Astrocyte (in vitro differentiated cells and primary cell): ENCODE measurements around a stretch of chr20.

DNA sequence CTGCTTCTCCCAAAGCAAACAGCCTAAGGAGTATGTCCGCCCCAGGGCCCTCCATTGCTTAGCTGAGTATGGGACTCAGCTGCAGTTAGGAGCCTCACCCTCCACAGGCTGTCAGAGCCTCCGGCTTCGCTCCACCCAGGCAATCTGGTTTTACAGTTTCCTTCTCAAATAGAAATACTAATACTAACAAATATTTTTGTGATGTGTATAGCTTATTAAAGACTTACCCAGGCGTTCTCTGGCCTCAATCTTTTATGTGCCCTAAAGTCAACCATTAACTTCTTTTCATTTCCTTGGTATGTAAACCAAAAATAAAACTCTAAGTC is 17.7 kb downstream of the RIN2 start:
- PRO-cap = no peak
- RRBS, 2 experiments = no CpG with 5 or more reads among the region's 4 CpGs

- PRO-cap = no peak
- RRBS, 2 experiments = no CpG with 5 or more reads among the region's 4 CpGs
These were observed 43.3 kb upstream of the NAA20 start for GRCh38 chr20:19973779-19974333.

GRCh38 chr20:20002937-20004059 is 13.9 kb upstream of the NAA20 start:
- PRO-cap = no peak
- RRBS, 2 experiments = 38% methylated on average over 2 of the region's 27 CpGs; no CpG with 5 or more reads in 1 of the 2 experiments

DNA sequence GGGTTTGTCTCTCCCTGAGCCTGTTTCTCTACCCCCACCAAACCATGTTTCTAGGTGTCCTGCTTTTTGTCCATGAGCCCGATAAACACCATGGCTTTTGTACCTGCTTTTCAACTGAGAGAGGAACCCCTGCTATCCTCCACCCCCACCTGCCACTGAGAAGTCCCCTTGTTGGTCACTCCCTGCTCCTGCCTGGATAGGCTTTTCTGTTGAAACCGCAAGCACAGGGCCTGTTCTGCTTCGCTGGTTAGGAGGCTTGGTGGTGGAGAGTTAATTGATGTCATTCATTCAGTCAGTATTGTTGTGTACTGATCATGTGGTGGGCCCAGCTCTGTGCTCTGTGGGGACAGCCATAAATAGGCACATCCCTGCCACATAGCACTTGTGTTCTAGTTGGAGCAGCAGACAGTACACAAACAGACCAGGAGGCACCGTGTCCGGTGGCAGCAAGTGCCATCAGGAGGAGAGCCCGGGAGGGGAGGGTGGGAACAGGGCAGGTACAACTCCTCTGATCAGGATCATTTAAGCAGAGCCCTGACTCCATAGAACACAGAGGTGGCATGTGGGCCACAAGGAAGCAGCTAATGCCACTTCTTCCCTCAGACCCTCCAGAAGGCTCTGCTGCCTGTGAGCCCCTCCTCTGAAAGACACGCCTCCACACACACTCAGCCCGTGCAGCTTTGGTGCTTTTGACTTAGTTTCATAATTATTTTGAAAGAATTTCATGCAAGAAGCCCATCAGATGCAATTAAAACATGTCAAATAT is 155.2 kb upstream of the INSM1 start:
- PRO-cap = no peak
- RRBS, 2 experiments = no CpG with 5 or more reads among the region's 8 CpGs

DNA sequence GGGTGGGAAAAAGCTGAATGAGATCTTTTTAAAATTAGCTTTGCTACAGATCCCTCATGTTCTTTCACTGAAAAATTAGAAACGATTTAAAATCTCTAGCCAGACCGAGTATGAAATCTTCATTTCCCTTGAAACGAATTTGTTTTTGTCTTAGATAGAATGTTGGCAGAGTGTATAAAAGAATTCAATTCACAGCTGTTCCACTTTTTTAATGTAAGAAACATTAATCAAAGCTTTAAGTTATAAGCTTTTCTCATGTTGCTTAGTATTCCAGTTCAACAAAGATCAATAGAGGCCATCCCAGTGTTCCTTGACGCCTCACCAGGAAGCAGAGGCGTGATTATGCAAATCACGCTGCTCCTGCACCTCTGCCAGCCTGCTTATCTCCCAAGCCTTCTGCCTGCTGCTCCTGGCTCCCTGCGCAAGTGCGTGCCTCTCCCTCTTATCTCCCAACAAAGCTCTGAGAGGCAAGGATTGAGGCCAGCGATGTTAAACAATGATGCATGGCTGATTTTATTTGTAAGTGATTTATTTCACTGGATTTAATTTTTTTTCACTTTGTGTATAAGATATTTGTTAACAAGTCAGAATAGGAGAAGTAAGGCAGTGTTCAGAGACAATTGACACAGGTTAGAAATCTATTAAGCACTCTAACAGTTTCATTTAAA is 42.7 kb downstream of the INSM1 start:
- PRO-cap = no peak
- RRBS, 2 experiments = no CpG with 5 or more reads among the region's 9 CpGs

DNA sequence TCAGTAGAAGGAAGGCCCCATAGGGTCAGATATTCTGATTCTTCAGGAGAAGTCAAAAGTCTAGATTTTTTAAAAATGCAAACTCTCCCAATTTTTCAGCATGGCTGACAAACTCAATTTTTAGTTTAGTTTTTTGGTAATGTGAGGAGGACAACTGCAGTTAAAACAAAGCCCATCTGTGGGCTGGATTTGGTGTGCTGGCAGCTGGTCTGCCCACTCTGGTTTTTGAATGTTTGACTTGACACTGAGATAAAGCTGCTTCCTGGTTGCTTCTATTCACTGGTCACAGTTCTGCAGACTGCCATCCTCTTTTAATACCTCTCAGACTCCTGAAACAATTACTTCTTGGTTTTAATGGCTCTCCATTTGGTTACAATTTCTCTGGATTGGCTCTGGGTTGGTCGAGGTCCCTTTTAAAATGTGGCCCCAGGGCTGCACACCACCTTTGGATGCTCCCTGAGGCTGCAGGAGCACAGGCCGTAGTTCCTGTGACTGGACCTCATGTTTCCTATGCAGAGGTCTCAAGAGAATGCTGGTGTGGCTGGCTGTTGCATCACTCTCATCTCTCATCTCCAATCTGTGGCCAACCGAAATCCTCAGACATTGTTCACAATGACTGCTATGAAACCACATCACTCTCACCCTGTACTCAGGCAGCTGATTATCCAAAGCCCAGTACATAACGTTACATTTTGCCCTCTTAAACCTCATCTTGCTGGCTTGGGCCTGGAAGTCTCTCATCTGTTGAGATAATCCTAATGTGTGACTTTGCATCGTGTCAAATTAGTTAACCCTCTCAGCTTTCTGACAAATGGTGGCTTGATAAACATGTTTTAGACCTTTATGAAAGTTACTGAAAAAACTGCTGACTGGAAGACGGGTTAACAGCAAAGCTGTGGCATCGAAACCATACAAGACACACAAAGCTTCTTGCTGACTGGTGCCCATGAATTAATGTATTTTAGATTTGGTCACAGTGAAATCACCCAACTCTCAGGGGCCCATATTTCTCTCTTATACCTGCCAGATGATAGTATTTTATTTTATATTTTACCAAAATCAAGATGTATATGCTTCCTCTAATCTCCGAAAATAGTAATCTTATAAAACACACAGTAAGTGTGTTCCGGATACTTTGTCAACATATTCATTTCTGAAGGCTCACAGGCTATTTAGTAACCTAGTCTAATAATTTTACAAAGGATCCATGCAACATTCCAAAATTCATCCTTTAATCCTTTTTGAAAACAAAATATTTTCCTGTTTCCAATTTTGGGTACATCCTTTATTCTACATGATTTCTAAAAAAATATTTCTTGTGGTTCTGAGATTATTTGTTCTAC is 98.7 kb downstream of the INSM1 start:
- PRO-cap = no peak
- RRBS, 2 experiments = no CpG with 5 or more reads among the region's 9 CpGs

DNA sequence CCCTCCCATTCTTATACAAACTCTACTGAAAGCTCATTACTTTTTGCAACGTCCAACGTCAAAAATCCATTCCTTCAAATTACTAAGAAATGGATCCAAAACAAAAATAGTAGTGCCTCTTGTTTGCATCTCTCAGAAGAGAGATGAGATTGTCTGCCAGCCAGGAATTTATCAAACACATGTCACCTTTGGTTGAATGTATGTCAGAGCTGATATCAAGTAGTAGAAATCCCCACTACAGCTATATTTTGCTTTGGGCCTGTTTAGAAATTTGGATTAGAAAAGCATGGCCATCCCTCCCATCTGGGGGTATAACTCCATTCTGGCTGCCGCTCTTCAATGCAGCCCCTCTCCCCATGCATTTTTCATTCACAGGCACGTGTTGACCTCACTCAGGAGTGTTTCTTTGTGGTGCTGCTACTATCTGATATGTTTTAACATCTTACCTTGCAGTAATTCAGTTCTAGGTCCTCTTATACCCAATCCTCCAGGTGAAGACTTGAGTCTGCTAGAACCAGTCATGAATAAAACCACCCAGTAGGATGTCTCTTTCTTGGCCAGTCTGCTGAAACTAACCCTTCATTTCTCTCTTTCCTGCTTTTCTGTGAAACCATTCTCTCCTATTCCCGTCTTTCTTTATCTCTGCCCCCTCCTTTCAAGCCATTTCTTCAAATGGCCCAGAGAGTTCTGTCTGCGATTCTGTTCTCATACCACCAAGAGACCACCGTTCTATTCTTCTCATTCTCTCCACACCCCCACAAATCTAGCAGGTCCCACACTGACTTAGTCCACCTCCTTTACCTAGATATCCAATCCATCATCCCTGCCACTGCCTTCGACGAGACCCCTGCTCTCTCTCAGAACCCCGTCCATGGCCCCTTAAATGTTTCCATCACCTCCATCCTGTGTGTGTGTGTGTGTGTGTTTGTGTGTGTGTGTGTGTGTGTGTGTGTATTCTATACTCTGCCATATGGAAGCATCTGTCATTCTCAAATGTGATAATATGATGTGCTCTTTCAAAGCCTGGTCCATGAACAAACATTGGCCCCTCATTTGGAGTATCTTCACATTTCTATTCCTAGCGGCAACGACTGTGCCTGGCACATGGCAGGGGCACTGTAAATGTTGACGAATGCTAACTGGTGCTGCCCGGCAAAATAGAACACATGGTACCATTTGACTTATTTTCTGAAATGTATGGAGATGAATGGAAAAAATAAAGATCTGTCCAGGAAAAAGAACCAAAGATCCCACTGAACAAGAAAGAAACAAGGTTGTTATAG is 100.6 kb downstream of the INSM1 start:
- PRO-cap = no peak
- RRBS, 2 experiments = no CpG with 5 or more reads among the region's 14 CpGs

DNA sequence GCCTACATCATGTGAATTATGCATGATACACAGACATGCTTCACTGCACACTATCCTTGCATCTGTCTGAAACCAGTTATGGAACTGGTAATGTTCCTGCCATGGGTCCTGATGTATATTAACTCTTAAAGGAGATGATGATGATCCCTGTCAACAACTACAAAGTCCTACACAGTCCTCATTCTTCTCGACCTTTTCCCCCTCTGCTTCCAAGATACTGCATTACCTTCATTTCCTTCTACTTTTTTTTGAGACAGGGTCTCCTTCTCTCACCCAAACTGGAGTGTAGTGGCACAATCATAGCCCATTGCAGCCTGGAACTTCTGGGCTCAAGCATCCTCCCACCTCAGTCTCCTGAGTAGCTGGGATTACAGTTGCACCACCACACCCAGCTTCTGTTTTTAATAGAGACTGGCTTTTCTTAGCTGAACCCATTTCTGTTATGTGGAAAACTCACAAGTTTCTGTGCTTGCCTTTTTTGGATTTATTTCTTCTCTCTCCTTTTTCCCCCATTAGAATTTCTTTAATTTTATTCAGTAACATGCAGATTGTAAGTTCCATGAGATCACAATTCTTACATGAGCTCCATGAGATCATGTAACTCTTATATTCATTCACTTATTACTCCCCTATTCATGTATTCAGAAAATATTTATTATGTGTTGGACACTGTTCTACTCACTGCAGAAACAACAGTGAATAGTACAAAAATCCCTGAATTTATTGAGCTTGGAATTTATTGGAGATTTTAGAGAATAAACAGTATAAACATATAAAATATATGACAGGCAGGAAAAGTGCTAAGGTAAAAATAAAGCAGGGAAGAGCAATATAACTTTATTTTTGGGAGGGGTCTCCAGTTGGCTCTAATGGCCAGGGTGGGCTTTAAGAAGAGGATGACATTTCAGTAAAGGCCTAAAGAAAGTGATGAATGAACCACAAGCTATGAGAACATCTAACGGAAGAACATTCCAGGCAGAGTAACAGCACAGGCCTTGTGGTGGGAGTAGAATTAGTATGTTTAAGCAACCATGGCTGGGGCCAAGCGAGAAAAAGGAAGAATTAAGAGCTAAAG is 105.7 kb downstream of the INSM1 start:
- PRO-cap = no peak
- RRBS, 2 experiments = no CpG with 5 or more reads among the region's 3 CpGs

- PRO-cap = no peak
- RRBS, 2 experiments = no CpG with 5 or more reads among the region's 4 CpGs
These were observed 118.8 kb downstream of the INSM1 start for GRCh38 chr20:20486517-20487252.

GRCh38 chr20:20589118-20589609 is 123.3 kb downstream of the RALGAPA2 start:
- PRO-cap = no peak
- RRBS, 2 experiments = no CpG with 5 or more reads among the region's 3 CpGs

DNA sequence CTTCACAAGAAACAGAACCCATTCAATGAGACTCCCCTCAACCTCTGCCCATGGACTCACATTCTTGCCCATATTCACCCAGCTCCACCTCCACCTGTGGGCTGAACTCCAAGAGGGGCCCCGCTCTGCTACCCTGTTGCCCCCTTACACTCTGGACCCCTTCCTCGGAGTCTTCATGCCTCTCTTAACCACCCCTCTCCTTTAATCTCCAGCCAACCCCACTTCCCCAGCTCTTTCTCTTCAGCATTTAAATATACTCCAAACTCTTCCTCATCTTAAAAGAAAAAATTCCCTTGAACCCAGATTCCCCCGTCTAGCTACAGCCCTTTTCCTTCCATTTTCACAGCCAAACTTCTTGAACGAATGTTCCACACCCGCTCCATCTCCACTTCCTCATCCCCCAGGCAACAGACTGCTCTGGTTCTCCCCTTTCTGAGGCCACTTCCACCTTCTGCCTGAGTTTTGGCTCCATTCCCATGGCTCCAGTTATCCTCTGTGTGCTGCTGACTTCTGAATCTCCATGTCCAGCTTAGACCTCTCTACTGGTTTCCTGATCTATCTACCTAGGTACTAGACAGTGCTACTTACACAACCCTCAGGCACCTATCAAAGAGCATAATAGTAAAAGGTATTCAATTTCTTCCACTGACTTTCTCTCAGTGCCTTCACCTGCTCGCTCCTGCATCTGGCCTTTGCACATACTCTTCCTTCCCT is 106.5 kb downstream of the RALGAPA2 start:
- PRO-cap = no peak
- RRBS, 2 experiments = no CpG with 5 or more reads among the region's 6 CpGs

- PRO-cap = no peak
- RRBS, 2 experiments = no CpG with 5 or more reads among the region's 3 CpGs
These were observed 49.0 kb upstream of the RALGAPA2 start for GRCh38 chr20:20761338-20761882.

- PRO-cap = no peak
- RRBS, 2 experiments = no CpG with 5 or more reads among the region's 12 CpGs
These were observed 19.3 kb upstream of the KIZ start for GRCh38 chr20:21106546-21106923.

DNA sequence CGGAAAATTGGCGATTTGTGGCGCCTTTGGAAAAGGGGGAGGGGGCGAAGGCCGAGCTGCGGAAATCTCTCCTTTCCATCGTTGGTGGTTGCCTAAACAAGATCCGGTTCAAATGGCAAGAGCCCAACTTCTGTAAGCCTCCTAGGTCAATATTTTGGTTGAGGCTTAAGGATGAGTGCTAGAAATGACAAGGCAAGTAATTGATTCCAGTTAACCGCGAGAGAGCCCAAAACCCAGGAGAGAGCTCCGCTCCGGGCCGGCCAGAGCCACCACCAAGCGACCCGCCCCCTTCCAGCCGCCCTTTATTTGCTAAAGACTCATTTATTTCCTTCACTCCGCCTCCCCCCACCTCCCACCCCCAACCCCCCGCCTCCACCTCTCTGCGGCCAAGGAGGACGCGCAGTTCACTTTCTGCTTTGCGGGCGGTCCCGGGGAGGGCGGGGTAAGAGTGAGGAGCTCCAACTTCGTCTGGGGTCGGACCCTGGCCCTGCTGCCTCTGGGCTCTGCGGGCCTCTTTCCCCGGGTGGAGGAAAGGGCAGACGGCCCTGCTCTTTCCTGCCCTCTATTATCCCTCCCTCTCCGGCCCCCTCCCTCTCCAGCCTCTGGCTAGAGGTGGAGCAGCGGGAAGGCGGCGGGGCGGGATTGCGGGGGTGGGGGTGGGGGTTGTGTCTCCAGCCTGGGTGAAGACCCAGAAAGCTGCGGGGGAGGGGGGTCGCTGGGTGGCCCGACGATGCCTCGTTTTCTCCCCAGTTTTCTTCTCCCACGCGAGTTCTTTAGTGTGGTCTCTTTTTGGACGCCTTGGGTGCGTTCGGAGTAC is 965 bp upstream of the NKX2-2 start:
- PRO-cap = no peak
- RRBS, 2 experiments = 4% methylated on average over 6 to 11 of the region's 46 CpGs

DNA sequence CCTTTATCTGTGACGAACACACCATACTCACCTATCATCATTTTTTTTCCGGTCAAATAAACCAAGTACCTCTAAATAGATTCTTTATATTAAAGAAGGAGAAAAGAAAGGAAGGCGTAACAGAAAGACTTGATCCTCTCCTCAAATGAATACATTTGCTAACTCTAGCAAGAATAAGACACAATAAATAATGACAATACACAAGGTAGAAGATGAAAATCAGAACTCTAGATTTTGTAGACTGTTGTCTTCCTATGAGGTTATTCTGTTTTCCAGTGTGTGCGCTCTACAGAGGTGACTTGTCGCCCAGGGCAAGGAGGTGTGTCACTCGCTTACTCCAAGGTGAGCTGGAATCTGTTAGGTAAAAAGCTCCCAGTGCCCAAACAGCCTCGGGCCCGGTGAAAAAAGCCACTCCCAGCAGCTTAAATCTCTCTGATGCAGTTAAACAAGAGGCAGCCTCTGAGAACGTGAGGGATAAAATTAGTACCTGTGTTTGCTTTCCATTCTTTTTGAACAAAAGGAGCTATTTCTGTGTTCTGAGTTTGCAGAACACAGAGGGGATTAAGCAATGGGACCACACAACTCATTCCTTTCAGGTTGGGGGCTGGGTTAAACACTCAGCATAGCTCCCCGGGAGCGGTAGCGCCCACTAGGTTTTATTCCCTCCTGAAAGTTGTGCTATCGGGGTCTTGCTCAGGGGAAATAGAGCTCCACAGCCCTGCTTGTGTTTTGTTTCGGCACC is 181.4 kb downstream of the FOXA2 start:
- PRO-cap = no peak
- RRBS, 2 experiments = 33 to 88% methylated on average over 1 of the region's 14 CpGs

DNA sequence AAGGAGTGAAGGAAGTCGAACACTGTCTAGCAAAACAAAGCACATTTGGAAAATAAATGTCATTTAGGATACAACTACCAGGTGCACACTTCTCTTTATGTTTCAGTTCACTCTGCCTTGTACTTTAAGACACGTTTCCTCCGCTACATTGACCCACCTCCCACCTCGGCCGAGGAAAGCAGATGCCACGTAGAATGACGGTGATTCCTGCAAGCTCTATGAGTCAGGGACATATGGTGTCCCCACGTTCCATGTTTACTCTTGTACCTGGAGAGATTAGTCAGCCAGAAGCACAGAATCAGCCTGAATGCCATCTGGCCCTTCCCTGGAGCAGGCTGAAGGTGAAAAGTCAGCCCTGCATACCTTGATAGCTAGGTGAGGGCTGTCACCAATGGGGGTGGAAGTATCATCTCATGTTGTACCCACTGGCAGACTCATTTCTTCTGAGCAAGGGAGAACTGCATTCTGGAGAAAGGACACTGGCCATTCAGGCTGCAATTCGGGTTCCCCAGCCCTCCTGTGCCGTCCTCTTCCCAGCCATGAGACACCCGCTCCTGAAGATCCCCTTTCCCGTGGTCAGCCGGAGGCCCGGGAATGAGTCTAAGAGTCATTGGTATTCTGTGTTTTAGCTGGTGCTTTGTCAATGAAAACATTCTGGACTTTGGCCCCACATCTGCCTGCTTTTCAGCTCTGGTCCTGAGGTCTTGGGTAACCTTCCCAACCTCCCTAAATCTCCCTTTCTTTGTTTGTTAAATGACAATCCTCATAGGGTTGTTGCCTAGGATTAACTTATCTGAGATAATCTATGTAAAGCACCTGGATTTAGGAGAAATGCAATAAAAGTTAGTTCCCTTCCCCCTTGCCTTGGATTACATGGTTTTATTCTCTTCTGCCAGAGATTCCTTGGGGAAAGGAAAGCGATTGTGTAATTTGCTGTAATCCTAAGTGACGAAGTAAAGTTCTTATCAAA is 60.5 kb downstream of the FOXA2 start:
- PRO-cap = no peak
- RRBS, 2 experiments = no CpG with 5 or more reads among the region's 16 CpGs

DNA sequence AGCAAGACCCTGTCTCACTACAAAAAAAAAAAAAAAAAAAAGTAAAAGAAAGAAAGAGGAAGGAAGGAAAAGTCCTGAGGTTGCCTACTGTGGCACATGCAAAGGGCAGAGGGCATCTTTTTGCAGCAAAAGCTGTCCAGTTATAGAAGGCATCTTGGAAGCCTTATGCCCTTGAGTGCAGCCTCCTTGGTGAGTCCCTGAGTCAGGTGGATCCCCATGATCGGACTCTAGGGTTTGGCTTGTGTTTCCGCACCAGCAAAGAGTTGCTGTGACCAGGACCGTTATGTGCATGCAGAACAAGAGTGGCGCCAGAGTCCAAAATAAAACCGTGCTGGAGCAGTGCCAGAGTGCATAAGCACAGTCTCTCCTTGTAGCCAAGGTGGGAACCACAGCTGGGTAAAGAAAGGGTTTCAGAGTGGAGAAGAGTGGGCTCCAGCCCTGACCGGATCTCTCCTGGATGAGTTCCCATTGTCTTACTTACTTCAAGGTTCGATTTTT is 58.6 kb downstream of the FOXA2 start:
- PRO-cap = no peak
- RRBS, 2 experiments = no CpG with 5 or more reads among the region's 7 CpGs

DNA sequence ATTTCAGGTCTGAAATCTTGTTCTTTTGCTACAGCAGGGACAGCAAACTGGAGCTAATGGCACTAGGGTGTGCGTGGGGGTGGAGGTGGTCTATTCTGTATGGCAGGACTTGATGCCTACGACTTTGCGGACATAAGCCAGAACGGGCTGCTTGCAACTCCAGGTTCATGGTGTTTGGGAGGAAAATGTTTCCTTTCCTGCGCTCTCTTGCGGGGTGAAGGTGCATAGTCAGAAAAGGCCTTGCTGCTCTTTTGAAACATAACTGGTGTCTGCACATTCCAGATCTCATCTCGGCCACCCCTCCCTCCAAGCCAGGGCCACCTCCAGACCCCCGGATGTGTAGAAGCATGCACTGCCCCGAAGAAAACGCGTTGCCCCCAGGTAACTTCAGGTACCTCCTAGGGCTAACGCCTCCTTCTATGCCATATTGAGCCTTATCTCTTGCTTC is 8.1 kb downstream of the FOXA2 start:
- PRO-cap = no peak
- RRBS, 2 experiments = no CpG with 5 or more reads among the region's 12 CpGs

- PRO-cap = no peak
- RRBS, 2 experiments = no CpG with 5 or more reads among the region's 3 CpGs
These were observed 12.4 kb upstream of the FOXA2 start for GRCh38 chr20:22596739-22597250.

- PRO-cap = unidirectional peak, plus-strand start at chr20:22795678
- RRBS, 2 experiments = no CpG with 5 or more reads among the region's 4 CpGs
These were observed 211.3 kb upstream of the FOXA2 start for GRCh38 chr20:22795639-22796041.